ReNcell CX (cell line): ENCODE measurements around a stretch of chr5.

GRCh38 chr5:53006674-53007413 lies 17.7 kb downstream of the ITGA2 start:
- PRO-cap, result no peak

- PRO-cap, result no peak
Observed at GRCh38 chr5:53601606-53602037, 41.2 kb downstream of the NDUFS4 start.

DNA sequence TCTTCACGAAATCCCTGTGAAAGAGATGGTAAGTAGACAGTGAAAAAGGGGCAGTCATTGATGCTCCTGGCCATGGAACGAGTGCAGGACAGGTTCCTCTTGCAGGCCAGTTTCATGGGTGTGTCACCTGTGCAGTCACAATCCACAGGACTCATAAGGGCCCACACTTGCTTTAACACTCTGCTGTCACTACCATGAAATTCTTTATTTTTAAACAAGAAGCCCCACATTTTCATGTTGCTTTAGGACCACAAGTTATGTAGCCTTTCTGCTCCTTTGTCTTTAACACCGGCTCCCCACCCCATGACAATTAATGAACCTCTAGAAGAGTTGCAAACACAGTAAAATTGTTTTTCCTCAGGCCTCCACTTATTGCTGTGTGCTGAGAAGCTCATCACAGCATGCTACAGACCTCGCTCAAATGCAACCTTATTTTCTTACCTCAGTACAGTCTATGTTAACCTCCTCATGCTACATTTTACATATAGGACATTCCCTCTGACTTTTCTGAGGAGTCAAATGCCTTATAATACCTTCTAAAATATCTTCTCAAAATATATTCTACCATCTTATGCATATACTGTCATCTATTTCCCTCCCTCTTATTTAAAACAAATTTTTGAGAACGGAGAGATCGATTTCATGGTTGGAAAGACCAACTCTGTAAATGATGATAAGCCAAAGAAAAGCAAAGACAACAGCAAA lies 293.9 kb downstream of the ARL15 start:
- PRO-cap, result no peak

DNA sequence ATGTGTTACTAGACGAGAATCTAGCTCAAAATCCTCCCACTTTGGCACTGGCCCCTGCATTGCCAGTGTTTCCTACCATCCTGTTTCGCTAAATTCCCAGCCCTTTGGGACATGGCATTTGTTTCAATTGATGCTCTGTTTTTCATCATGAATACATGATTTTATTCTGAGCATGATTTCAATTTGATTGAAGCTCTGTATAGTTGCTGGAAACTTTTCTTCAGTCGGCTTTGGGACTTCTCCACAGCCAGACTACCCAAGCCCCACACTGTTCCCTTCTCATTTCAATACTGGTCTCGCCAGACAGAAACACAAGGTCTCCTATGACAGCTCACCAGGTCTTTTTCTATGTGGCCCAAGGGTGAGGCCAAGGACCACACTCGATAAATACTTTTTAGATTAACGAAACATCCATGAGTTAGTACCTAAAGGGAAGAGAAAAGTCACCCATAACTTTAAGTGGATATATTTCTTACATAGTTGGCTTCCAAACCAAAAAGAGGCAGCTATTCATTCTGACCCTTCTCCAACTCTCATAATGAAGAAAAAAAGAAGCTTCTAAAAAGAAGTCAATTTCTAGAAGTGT lies 132.2 kb downstream of the ARL15 start:
- PRO-cap, result no peak

DNA sequence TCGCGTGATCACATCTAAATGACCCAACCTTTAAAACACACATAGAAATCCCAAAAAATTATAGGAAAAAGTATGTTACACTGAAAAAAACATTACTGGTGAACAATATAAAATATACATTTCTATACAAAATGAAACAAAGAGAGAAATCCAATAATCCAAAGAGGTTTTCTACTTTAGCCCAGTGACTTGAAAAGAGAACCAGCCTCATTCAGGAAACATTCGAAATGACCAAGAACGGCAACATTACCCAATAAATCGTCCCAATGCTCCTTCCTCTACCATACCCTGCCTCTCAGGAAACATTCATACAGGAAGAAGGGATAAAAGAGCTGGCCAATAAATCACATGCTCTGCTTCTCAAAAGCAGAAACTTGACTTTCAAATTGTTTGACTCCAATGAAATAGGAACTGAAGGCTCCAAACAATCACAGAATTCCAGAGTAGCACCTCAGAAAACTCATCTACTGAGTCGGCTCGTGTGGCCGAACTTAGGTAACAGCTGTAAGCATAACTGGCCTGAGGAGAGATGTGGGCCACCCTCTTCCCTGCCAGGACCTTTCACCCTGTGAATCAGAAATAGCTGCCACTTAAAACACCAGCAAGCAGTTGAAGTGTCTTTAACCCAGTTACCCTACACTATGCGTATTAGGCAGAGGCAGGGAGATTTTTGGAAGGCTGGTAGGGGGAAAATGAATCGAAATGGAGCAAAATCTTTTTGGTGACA lies 14.7 kb downstream of the ARL15 start:
- PRO-cap, result no peak

- PRO-cap, result no peak
Observed at GRCh38 chr5:54315499-54316442, 5.4 kb upstream of the ARL15 start.

DNA sequence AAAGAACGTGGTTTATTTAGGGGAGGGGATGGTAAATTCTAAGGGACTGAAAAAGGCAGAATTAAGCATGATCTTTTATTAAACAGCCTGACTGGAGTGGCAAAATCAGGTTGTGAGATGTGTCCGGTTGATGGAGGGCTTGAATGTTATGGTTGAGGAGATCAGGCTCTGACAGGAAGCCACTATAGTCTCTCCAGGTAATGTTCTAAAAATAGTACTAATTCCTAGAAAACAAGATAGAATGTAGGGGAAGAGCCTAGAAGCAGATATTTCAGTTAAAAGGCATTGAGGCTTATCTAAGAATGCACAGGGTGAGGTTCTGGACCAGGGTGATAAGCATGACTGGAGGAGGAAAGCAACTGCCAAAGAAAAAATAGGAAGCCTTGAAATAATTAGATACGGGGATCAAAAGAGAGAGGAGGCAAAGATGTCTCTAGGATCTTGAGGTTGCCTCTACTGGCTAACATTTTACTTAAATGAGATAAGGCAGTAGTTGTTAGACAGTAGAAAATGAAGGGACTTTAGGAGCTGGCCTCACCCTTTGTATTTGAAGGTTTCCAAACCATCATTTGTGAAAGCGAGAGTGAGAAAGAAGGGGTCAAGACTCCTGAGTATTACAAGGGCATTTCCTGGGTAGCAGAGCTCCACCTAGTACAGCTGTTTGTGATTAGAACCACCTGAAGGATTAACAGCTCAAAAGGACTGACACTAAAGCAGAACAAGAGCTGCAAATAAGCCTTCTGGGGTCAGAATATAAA lies 15.3 kb upstream of the ARL15 start:
- PRO-cap, result no peak

DNA sequence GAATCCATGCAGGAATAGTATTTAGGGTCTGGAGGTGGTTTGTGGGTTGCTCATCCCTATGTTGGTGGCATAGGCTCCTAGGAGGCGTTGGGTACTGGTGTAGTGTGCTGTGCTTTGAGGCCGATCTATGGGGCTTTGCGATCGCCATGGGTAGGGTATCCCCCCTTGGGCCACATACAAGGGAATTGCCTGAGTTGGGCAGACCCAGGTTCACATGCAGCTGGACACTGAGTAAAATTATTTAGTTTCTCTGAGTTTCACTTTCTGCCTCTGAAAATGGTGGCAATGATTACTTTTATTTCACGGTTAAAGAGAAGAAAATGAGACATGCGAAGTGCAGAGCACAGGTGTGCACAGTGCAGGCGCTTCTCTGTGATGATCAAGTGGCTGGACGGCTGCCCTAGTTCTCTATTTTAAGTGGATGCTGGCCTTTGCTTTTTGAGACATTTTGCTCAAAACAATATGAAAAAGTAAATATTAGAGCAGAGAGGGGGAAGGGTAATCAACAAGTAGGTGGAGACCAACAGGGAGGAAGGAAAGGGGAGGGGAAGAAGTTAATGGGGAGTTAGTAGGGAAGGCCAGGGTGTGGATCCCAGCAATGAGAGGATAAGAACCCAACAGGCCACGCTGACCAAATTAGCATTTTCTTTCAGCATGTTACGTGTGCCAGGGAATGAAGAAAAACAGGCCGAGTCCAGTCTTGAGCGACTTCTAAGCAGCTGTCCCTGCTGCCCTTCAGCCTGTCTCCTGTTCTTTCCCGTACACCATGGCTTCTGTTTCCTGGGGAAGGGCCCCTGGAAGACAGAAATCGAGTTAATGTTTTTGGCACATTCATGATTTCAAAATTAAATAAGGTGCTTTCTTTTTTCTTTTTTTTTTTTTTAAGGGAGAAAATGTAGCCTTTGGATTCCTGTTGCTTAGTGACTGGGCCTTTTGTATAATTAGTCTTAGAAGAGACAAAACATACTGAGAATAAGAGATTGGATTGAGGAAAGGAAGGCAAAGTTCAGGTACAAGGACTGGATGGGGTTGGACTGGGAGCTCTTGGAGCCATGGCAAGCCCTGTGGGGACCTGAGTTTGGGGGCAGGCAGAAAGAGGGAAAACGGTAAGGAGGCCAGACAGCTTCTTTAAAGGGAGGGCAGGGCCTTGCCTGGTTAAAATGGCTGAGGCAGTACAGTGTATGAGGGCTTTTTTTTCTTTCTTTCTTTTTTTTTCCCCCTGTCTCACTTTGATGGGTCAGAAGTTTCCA lies 16.2 kb downstream of the SNX18 start:
- PRO-cap, result no peak

DNA sequence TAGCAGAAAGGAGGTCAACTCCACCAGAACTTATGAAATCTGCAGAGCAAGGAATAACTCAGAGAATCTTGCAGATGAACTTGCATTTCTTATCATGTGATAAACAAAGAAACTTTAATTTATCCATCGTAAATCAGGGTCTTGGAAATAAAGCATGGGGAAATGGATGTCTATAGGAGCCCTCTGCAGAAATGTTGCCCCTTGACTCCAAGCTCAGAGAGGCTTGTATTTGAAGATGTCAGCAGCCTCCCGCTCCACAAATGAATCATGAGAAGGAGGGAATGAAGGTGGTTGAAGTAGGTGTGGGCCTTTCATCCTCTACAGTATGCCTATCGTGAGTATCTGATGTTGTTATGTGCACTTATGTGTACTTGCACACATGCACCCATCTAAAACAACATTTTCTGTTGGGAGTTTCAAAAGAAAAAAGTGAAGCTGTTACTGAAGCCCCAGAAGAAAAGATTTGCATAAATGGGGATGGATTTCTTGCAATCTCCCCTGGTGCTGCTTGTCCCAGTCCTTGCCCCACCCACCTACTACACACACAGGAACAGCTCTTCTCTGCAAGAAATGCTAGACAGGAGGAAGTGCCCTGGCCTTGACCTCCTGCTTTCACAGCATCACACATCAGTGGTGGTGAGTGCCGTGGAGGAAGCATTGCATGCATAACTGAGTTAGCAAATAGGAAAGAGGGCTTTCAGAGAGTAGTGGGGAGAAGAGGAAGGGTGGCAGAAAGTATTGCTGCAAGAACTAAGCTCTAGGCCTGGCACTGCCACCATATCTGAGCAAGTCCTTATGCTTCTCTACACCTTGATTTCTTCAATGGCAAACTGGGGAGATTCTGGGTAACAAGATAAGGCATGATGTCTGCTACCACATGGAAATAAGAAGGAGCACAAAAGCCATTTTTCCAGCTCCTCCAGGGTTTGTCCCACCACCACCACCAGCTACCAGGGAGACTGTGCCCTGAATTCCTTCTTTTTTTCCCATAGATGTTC lies 156.1 kb downstream of the SNX18 start:
- PRO-cap, result no peak

- PRO-cap, result no peak
Observed at GRCh38 chr5:54735847-54736520, 218.4 kb downstream of the SNX18 start.

GRCh38 chr5:54753638-54753837 lies 231.9 kb downstream of the ESM1 start:
- PRO-cap, result no peak

- PRO-cap, result no peak
Observed at GRCh38 chr5:55021163-55021846, 2.8 kb upstream of the GZMK start.

GRCh38 chr5:55421092-55421703 lies 113.4 kb downstream of the MTREX start:
- PRO-cap, result no peak

GRCh38 chr5:55636067-55636653 lies 76.0 kb downstream of the SLC38A9 start:
- PRO-cap, result no peak

DNA sequence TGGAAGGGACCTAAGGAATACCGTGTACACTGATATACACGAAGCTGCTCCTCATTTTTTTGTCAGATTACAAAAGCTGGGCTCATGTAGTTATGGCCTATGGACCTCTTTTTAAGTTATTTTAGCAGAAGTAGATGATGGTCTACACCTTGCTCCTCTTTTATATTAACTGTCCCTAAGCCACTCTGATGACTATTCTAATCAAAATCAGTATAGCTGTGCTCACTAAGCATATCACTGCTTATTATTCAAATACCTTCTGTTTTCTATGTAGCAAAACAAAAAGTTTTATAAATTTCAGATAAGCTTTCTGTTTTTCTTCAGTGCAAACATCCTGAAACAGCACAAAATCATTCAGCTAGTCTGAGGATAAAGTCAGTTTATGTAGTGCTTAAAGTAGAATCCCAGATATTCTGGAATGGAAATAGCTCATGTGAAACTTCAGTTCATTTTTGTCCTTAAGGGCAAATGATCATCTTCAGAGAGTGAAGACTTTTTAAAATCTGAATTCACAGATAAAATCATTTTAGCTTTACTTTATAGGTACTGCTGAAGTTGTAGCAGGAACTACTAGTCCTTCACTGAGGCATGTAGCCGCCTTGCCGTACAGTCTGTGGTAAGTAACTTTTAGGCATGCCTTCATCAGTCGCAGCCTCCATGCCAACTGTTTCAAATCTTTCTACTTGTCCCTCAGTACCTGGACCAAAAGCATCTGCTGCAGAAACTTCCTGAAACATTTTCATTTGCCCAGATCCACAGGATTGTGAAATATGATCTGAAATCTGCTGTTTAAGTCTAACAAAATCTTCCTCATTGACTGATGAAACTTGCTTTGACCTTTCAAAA lies 54.0 kb downstream of the IL6ST start:
- PRO-cap, result no peak

DNA sequence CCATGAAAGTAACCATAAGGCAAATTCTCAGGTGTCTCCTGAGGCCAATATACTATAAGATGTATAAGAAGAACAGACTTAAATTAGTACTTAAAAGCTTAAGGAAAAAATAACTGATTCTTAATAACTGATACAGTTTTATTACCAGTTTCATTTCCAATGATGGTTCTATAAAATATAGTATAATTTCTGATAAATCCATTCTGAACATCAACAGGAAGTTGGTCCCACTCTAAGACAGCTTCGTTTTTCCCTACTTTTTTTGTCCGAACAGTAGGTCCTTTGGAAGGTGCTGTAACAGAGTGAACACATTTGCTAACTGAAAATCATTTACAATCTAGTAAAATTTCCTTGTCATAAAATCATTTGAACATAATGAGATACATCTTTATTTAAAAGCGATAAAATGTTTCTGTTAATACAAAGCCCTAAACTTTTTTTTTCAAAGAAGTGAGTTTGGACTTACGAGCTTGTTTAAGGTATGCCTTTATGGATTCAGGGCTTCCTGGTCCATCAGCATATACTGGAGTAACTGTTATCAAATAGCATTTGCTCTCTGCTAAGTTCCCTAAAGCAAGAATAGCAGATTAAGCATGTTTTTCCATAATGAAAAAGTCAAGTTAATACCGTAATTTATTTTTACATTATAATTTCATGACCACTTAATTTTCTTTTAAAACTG lies 42.8 kb downstream of the IL6ST start:
- PRO-cap, result no peak

DNA sequence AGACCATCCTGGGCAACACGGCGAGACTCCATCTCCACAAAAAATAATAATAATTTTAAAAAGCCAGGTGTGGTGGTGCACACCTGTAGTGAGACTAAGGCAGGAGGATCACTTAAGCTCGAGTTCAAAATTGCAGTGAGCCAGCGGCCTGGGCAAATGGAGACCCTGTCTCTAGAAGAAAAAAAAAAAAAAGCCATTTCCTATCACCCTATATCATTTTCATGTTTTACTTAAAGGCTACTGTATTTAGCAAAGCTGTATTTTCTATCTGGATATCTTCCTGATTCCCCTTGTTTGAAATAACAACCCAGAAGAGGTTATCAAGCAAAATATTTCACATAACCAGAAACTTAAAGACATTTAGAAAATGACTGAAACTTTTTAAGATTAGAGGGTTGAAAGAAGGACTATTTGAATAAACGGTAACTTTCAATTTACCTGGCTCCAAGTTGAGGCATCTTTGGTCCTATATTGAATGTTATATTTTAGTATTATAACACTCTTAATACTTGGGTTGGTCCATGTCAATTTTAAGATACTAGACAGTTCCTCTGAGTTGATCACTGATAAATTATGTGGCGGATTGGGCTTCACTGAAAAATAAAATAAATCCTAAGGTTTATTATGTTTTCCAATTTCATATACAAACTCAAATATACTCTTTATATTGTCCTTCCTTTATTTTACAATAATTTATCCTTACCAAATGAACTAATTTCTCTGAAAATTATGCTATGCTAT lies 31.7 kb downstream of the IL6ST start:
- PRO-cap, result no peak

DNA sequence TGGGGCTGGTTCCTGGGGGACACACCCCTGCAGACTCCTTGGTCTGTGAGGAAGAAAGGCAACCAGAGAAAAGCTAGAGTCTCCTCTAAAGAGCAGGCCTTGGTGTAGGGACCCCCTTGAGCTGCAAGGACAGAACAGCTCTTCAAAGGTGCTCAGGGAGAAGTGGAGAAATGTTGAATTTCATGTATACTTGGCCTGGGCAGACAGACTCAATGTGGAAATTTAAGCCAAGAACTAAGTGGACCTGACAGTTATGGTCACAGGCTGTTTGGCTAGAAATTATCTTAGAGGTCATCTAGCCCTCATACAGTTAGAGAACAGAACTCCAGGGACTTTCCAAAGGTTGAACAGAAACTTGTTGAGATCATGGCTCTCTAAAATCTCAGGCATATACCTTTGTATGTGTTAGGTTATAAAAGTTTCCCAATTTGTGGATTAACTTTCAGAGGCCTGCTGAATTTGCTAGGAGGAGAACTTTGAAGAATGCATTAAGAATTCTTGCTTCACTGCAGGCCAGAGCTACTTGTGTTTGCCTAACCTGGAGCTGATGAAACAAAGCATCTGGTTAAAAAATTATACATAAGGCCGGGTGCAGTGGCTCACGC lies 35.1 kb upstream of the IL6ST start:
- PRO-cap, result no peak

GRCh38 chr5:56058747-56059121 lies 64.0 kb upstream of the IL6ST start:
- PRO-cap, result no peak

- PRO-cap, result no peak
Observed at GRCh38 chr5:56060602-56061218, 65.9 kb upstream of the IL6ST start.